Sternocleidomastoid (tissue), 1 donor: ENCODE results near the genes OTX2, AP5M1 and C14orf39.

GRCh38 chr14:56230881-56231958 is 113.0 kb downstream of the PELI2 start:
- PRO-cap, result no peak

DNA sequence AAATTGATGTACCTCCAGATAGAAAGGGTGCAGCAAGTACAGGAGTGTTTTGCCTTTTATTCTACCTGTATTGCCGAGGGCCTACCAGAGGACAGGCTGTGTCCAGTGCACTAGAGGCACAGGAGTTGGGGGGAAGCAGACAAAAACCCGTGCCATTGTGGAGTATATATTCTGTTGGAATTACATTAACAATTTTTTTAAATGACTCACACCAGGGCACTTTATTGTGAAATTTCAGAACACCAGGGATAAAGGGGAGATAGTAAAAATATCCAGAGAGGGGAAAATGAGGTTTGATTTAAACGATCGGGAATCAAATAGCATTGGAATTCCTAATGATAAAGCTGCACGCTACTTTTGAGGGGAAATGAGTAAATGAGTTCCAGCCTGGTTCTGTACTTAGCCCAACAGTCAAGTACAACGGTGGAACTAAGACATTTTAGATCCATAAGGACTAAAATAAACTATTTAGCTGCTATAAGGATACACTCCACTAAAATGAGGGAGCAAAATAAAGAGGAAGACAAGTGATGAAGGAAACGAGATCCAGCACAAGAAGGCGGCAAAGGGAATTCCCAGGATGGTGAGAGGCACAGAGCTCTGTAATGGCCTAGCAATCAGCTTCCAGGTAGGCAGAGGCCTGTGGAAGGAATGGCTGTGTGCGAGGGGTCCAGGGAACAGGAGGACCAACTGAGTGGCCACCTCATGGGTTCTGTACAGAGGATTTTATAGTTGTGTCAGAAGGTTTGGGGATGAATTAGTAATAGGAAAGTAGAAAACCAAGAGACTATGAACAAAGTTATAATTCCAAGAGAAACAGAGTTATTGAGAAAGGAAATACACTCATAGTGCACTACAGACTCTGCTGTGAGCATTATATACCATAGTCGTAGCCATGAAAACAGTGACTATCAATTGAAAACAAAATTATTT is 123.5 kb downstream of the PELI2 start:
- PRO-cap, result no peak

DNA sequence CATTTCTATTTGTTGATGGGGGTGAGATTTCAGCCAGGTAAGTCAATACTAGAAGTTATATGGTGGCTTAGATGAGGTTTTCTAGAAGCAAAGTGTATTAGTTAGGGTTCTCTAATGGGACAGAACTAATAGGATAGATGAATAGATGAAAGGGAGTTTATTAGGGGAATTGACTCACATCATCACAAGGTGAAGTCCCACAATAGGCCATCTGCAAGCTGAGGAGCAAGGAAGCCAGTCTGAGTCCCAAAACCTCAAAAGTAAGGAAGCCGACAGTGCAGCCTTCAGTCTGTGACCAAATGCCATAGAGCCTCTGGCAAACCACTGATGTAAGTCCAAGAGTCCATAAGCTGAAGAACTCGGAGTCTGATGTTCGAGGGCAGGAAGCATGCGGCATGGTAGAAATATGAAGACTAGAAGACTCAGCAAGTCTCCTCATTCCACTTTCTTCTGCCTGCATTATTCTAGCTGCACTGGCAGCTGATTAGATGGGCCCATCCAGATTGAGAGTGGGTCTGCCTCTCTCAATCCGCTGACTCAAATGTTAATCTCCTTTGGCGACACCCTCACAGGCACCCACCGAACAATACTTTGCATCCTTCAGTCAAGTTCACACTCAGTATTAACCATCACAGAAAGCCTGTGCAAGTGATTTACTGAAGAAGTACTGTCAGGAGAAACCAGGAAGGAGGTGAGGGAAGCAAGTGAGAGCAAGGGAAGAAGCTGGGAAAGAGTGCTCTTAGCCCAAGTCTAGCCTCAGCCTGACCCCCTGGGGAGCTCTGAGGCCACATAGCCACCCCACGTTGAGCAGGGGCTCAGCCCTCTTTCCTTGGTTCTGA is 132.2 kb downstream of the PELI2 start:
- PRO-cap, result no peak

DNA sequence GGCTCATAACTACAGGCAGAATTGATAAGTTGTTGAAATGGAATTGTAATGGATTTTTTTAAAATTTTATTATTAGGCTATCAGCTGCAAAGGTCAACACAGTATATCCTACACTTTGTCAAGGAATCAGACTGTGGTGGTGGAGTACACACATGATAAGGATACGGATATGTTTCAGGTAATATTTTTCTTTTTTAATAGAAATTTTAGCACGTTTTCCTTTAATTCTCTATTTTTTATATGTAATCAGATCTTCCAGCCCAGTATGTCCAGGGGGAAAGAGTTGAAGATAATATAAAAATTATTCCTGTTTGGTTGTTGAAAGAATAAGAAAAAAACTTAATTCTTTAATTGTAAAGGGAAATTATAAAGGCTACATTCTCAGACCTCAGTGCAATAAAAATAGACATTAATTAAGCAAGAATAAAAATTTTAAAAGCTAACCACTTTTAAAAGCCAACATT is 161.4 kb downstream of the PELI2 start:
- PRO-cap, result no peak

DNA sequence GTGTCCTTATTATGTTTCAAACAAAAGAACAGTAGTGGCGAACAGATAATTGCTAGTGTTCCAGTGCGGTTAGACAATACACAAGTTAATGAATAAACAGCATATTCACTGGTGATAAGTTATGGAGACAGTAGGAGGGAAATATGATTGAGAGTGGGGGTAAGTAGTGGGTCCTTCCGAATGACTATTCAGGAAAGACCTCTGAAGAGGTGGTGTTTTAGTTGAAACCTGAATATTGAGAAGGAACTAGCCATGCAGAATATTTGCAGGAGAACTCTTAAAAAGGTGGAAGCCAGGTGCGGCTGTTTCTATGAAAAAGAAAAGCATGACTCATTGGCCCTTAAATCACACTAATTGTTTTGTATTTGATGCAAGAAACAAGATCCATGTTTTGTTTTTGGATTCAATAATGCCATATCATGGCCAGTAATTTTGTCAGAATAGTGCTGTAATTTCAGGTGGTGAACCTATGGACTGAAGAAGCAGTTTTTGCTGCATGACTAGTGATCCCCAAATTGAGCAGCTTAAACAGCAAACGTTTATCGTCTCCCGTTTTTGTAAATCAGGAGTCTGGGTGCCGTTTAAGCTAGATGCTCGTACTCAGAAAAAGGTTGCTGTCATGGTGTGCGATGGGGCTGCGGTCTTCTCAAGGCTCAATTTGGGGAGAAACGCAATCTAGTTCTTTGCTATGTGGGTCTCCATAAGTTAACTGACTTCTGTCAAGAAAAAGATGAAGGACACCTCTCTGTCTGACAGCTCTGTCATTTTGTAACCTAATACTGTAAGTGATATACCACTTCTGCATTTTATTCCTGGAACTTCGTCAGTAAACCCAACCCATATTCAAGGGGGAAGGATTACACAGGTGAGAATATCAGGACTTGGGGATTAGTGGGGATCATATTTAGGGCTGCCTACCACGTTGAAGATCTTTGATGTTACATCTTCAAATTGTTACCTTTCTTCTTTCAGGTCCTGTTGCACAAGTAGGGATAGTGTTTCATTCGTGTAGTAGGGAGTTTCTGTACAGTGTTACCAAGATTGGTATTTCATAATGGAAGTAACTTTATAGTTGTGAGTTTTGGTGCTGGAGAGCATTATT is 1.2 kb downstream of the TMEM260 start:
- PRO-cap, result no peak

DNA sequence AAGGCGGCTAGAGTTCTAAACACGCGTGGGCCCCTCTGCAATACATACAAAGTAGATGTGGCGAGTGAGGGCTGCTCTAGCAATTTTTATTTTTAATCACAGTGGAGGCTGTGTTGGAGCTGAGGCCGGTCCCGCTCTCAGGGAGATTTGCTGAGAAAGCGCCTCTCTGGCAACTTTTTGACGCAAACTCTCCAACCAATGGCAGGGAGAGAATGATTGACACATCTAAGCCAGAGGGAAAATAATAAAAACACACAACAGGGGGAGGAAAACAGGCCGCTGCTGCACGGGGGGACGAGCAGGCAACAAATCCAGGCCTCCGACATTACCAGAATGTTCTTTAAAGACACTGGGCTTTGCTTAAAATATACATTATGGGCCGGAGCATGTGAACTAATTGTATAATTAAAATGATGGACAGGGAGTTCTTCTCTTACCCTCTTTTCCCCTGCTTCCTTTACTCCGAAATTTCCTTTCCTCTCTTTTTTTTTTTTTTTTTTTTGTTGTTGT is at the start of gene OTX2:
Gene OTX2 (minus strand): TSS at position 152 of the 510 bp plus-strand sequence.
- PRO-cap, result no peak

- PRO-cap, result bidirectional peak, plus-strand start at chr14:57269037, minus-strand start at chr14:57268888; bidirectional peak, plus-strand start at chr14:57269229, minus-strand start at chr14:57269225
Measured at GRCh38 chr14:57268748-57269622, at the start of gene AP5M1. TSS of gene AP5M1 (plus strand) at chr14:57268971.

- PRO-cap, result no peak
Measured at GRCh38 chr14:57362146-57362982, 28.0 kb upstream of the NAA30 start.

DNA sequence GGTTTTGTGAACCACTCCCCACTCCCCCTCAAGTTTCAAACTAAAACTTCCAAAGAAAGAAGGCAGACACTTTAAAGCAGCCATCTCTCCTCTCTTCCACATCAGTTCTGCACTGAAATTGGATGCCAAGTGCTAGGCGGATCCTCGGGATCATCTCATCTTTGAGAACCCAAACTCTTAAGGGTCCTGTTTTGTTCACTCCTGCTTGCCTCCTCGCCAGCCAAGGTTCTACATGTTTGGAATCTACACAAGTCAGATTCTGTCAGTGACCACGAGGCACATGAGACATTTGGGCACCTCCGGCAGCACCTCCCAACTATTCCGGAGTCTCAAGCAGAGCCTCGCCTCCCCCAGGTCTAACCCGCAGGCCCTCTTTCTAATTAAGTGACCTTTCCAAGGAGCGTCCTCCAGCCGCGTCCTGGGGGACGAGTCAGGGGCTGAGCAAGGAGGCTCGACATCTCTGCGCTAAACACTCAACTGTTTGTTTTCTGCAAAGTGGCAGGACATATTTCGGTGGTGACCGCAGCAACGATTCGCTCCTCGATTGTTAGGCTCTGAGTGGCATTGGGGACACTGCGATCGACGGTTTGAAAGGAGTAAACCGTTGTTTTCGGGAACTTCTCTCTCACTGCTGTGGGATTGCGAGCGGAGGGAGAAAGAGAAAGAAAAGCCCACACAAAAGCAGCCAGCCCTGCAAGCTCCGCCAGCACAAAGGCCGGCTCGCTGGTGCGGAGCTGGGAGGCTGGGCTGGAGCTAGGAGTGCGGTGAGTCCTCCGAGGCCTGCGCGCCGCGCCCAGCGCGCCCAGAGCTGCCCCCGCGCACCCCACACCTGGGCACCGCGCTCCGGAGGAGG is 724 bp downstream of the ARMH4 start:
- PRO-cap, result no peak

- PRO-cap, result bidirectional peak, plus-strand start at chr14:58239182, minus-strand start at chr14:58239137
Measured at GRCh38 chr14:58238364-58239328, 6.0 kb upstream of the PSMA3 start.

GRCh38 chr14:58638971-58639189 is 1.1 kb downstream of the DACT1 start:
- PRO-cap, result no peak

- PRO-cap, result no peak
Measured at GRCh38 chr14:58749039-58749669, 111.4 kb downstream of the DACT1 start.

DNA sequence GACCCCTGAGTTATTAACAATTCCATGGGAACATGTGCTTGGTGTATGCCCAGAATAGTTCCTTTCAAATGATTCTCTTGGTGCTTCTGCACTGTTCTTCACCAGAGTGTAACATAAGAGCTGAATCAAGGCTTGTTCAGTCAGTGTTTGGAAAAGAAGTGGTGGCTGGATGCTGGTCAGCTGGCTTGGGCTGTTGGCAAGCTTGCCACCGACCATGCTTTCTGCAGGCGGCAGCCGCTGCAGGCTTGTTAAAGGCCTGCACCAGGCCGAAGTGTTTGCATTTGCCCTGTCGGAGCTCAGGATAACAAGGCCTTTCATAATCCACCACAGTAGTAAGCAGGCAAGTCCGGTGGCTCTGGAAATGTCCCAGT is 26.8 kb downstream of the DAAM1 start:
- PRO-cap, result no peak

DNA sequence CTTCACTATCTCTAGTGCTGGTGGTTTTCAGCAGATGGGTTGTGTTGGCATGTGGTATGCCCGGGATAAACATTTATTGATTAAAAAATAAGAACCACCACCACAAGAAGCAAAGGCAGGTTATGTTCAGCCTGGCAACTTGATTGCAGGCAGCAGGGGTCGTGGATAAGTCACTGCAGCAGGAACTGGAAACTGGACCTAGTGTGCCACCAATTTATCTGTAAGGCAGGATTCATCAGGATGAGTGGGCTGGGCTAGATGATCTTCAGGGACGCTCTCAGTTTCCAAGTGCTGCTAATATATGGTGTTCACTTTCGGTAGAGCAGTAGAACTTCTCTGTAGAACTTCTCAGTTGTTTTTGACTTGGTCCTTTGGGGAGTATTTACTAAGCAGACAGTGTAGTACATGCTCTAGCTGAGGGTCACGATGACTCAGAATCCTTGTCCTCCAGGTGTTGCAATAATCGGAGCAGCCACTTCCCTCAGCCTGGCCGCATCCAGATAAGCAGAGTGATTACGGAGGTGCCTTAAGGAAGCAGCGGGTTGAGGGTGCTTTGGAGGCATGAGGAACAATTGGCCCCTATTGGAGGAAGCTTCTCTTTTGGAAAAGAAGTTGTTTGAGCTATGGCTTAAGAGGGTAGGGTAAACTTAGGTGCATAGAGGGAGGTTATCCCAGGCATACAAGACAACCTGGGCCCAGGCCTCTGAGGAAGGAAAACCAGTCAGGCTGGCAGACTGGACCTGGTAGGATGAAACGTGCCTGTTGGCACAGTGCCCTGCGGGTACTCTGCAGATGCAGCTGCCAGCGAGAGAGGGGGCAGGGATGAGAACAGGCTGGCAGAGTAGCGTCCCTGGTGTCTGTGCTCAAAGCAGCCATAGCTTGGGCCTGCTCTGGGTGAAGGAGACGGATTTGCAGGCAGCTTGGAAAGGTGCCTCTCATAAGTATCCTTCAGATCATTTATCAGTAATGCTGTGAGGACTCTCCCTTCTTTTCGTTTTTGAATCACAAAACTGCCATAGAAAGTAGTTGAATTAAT is 104.0 kb downstream of the GPR135 start:
- PRO-cap, result no peak

GRCh38 chr14:59900620-59900839 is 30.0 kb upstream of the RTN1 start:
- PRO-cap, result no peak

GRCh38 chr14:60244998-60245529 is 4.0 kb upstream of the PPM1A start:
- PRO-cap, result no peak

DNA sequence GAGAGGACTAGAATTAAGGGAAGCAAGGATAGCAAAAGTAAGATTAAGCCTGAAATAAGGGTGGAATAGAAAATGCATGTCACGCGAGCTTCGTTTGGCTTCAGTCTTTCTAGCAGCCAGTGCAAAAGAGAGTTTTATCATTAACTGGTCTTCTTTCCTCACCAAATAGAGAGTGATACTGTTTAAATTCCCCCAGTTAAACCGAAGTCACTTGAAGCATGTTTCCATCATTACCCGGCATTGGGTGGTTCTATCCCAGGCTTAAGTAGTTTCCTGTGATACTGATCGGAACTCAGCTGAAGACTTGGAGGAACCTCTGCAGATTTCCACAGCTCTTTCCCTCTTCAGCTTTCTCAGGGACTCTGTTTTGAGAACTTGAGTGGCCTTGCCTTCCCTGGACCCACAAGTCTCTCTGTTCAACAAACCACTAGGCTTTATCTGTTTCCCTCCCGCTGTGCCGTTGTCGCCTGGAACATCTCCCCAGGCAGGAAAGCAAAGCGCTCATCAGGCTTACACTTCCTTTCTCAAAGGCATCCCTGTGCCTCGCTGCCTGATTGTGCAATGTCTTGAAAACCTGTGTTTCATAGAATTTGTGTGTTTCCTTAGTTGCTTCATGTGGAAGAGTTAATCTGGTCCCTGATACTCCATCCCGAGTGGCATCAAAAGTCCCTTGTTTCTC is 63.9 kb downstream of the PPM1A start:
- PRO-cap, result no peak

DNA sequence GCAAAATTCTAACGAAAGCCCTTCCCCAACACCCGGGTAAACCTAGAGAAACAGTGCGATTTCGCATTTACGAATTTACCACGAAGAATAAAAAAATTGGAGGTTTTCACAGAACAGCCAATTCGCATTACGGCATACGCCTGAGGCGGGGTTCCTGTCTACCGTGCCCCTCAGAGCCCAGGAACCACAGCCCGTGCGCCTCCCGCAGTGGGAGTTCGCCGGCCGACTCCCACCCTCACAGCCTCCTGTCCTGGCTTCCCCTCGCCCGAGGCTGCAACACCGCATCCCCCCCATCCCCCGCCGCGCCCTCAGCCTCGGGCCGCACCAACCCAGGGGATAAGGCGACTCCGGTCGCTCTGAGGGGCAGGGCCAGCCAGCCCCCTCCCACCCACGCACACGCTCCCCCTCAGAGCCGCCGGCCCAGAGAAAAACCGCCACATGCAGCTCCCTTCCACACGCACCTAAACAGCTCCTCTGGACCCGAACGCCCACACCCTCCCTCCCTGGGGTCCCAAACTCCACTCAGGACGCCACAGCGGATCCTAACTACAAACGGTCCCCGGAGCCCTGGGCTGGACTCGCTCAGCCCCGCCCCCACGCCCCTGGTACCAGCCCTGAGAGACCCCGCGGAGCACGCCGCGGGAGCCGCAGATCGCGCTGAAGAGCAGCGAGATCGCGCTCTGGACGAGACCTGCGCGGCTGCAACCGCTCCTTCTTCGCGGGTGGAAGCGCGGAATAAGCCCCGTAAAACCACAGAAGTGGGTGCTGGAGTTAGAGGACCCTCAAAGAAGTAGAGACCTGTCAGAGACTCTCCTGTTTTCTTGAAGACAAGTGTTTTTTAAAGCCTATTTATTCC is at the start of gene C14orf39:
Gene C14orf39 (minus strand): TSS at position 580 of the 856 bp plus-strand sequence.
- PRO-cap, result no peak

GRCh38 chr14:60643841-60644136 is 5.5 kb downstream of the SIX1 start:
- PRO-cap, result no peak

DNA sequence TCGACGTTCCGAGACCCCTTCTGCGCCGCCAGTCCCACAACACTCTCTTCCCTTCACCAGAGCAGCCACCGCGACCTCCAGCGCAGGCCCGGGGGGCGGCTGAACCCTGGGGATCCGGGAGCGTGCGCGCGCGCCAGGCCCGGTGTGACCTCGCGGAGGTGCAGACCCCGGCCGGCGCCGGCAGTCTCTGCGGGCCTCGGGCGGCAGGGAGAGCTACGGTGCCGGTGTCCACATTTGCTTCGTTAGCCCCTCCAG is 1.6 kb downstream of the SIX4 start:
- PRO-cap, result no peak